Astrocyte (in vitro differentiated cells and primary cell): ENCODE measurements around a stretch of chr2.

DNA sequence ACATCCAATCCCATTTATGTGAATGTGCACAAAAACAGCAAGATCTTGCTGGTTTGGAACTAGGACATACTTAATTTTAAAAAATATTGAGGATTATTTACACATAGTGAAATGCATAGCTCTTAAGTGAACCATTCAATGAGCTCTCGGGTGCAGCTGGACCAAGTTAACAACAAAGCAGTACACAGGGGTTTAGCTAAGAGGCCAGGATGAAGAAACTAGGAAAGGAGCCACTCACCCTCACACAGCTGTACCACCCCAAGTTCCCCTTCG lies 85.2 kb downstream of the EHD3 start:
- PRO-cap, result no peak
- RRBS, 2 experiments, result no CpG with 5 or more reads among the region's 2 CpGs

GRCh38 chr2:31319678-31320320 lies 85.8 kb downstream of the EHD3 start:
- PRO-cap, result no peak
- RRBS, 2 experiments, result no CpG with 5 or more reads among the region's 5 CpGs

GRCh38 chr2:32305394-32306282 lies 27.9 kb downstream of the YIPF4 start:
- PRO-cap, result no peak
- RRBS, 2 experiments, result no CpG with 5 or more reads among the region's 4 CpGs

GRCh38 chr2:32555520-32556413 lies 72.1 kb upstream of the TTC27 start:
- PRO-cap, result no peak
- RRBS, 2 experiments, result no CpG with 5 or more reads among the region's 11 CpGs

DNA sequence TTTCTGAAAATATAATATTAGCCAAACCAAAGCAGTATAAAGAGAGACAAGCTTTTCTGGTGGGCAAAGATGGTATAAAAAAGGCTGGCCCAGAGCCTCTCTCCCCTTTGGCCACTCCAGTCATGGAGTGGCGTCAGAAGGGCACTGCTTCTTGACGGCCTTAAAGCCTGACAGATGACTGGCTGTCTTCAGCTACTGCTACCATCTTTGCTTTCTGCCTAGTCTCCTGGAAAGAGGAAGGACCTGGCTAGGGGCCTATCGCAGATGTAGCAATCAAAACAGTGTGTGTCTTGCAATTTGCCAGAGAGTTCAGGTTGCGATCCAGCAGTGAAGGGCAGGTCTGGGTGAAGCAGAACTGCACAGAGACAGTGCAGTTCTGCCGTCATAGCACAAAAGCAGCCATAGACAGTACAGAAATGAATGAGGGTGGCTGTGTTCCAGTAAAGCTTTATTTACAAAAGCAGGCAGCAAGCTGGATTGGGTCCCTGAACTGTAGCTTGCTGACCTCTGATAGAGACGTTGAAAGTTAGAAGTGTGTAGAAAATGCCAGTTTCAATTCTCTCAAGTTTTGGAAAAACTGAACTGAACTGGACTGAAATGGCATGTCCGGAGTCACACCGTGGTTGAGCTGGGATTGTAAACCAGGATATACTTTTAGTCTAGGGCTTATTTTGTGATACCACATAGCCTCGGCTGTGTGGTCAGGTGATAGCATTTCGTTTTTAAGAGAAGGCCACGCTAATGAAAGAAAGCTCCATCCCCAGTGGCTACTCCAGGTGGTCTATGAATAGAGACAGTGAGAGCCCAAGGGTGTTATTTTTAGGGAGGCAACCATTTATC lies 186.7 kb downstream of the LTBP1 start:
- PRO-cap, result no peak
- RRBS, 2 experiments, result no CpG with 5 or more reads among the region's 11 CpGs

- PRO-cap, result no peak
- RRBS, 2 experiments, result no CpG with 5 or more reads among the region's 4 CpGs
These were observed 6.0 kb downstream of the RASGRP3 start for GRCh38 chr2:33482429-33482868.

- PRO-cap, result no peak
- RRBS, 2 experiments, result no CpG with 5 or more reads among the region's 2 CpGs
These were observed 25.1 kb upstream of the CRIM1 start for GRCh38 chr2:36330601-36330800.

DNA sequence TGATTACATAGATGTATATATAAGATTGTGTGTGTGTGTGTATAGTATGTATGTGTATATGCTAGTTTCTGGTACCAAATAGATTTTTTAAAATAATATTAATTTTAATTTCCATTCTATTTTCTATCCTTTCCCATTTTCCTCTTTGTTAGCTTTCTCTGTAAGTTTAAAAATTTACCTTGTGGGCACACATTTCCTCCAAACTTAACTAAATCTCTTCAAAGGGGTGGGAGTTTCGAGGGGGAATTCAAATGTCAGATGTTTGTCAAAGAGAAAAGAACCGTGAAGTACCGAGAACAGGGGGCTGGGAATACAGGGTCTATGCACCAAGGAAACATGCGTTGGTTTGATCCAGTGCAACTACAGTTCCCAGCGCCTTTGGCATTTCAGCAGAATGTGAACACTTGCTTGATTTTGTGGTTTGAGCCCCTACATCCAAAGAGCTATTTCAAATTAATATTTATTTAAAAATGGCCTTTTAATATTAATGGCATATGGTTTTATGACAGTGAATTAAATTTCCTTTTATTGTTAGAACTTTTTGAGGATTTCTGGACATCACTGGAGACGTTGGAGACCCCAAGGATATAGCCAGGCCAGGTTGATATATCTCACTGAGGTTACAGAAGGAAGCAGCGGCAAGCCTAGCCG lies 9.4 kb downstream of the CRIM1 start:
- PRO-cap, result no peak
- RRBS, 2 experiments, result no CpG with 5 or more reads among the region's 8 CpGs

- PRO-cap, result no peak
- RRBS, 2 experiments, result no CpG with 5 or more reads among the region's 6 CpGs
These were observed 37.9 kb downstream of the CRIM1 start for GRCh38 chr2:36393333-36393977.

GRCh38 chr2:36456167-36457009 lies 100.8 kb downstream of the CRIM1 start:
- PRO-cap, result no peak
- RRBS, 2 experiments, result no CpG with 5 or more reads among the region's 15 CpGs

GRCh38 chr2:36563448-36564255 lies 34.3 kb downstream of the FEZ2 start:
- PRO-cap, result no peak
- RRBS, 2 experiments, result no CpG with 5 or more reads among the region's 7 CpGs

GRCh38 chr2:36564921-36565712 lies 32.9 kb downstream of the FEZ2 start:
- PRO-cap, result no peak
- RRBS, 2 experiments, result no CpG with 5 or more reads among the region's 9 CpGs

- PRO-cap, result no peak
- RRBS, 2 experiments, result no CpG with 5 or more reads among the region's 5 CpGs
These were observed 4.6 kb downstream of the STRN start for GRCh38 chr2:36961719-36962219.

DNA sequence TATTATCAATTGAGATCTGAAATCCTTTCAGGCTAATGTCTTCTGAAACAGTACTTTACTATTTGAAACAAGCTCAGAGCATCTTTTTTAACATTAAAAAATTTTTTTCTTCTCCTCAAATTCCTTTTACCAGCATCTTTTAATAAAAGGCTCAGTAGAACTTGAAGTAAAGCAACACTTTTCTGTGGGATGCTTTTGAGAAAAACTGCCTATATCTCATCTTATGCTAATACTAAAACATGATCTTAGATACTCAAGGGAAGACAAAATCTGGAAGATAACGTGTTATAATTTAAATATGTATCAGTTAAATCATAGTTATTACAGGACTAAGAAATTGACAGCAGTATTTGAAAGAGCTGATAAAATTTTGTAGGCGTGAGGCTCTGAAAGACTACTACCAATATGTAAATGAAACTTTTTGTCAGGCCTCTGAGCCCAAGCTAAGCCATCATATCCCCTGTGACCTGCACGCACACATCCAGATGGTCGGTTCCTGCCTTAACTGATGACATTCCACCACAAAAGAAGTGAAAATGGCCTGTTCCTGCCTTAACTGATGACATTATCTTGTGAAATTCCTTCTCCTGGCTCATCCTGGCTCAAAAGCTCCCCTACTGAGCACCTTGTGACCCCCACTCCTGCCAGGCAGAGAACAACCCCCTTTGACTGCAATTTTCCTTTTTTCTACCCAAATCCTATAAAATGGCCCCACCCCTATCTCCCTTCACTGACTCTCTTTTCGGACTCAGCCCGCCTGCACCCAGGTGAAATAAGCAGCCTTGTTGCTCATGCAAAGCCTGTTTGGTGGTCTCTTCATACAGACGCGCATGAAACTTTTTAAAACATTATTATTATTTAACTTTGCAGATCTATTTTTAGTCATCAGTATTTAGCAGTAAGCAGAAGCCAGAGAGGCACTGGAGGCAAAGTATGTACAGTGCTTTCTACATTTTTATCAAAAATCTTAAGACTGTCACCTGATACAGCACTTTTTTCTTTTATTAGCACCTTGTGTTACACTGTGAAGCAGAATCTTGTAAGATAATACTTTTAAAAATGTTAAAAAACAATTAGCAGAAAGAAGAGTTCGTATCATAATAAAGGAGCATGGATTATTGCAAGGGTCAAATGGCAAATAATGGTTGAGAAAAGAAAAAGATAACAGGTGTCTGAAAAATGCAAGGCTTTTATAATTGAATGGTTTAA lies 8.9 kb downstream of the CEBPZOS start:
- PRO-cap, result no peak
- RRBS, 2 experiments, result no CpG with 5 or more reads among the region's 9 CpGs

- PRO-cap, result bidirectional peak, plus-strand start at chr2:37324951, minus-strand start at chr2:37324710
- RRBS, 2 experiments, result 2 to 3% methylated on average over 20 to 24 of the region's 73 CpGs
These were observed 374 bp upstream of the PRKD3 start for GRCh38 chr2:37324841-37325572.

DNA sequence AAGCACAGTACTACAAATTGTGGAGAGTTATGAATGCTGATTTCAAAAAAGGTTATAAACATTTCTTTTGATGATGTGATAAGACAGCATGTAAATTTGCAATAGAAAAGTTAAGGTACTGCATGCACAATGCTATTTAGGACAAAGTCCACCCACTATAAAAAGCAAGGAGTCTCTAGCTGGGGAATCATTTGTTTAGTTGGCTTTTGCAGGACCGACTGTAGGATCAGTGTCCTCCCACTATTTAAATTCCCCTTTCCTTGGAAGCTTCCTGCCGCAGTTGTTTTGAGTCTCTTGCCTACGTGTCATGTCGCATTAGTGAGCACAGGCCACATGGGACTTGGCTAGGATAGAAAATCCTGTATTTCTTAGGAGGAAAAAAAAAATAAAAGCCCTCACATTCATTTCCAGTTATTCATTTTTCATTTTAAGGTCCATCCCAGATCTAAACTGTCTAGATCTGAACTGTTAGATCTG lies 13.1 kb downstream of the QPCT start:
- PRO-cap, result no peak
- RRBS, 2 experiments, result no CpG with 5 or more reads among the region's 4 CpGs

- PRO-cap, result no peak
- RRBS, 2 experiments, result no CpG with 5 or more reads among the region's 7 CpGs
These were observed 39.7 kb downstream of the QPCT start for GRCh38 chr2:37384017-37384656.

- PRO-cap, result no peak
- RRBS, 2 experiments, result no CpG with 5 or more reads among the region's 4 CpGs
These were observed 110.6 kb downstream of the QPCT start for GRCh38 chr2:37454832-37455555.

DNA sequence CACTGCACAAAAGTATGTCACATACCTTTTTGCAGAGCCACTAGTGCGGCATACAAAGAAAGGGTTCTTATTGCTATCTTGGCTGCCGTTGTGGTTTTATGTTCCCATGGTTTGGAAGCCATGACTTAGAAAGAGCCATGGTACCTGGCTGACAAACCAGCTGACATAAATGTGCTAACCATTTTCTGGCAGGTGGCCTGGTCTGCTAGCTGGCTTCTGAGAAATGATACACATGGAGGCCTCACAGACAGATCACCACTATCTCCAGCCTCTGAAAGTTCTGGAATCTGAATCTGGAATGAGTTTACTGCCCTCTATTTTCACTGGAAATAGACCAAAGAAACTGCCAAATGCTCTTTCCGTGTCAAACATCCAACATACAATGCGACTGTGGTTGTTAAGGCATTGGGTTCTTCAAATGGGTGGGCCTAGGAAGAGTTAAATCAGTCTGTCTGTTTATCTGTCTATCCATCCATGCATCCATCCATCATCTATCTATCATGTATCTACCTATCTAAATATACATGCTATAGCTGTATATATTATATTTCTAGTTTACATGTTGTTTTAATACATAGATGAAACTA lies 123.8 kb downstream of the QPCT start:
- PRO-cap, result no peak
- RRBS, 2 experiments, result no CpG with 5 or more reads among the region's 4 CpGs

DNA sequence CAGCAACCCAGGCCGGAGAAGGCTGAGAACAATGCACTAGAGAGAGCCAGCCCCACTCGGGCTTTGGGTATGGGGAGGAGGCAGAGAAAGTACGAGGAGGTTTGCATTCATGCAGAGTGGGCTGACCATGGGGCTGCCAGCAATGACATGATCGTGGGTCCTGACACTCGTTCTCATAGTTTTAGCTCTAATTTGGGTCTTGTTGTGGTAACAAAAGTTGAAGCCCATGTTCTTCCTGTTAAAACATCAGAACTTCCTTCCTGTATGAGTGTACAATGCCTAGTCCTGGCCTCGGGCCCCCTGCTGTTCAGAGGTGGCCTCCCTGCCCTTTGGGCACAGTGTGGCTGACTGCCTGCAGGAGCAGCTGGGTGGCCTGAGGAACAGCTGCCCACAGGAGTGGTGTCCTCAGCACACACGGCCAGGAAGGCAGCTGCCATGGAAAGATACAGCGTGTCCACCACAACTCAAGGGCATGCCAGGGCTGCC lies 22.9 kb downstream of the CDC42EP3 start:
- PRO-cap, result no peak
- RRBS, 2 experiments, result no CpG with 5 or more reads among the region's 8 CpGs